ENCODE measurements around a stretch of chr5.

- PRO-cap: unidirectional peak, plus-strand start at chr5:34571252
- RAMPAGE, long total RNA, 4 experiments: no peak in any of the 4 experiments
Observed at GRCh38 chr5:34570490-34571821, 85.2 kb upstream of the RAI14 start.

DNA sequence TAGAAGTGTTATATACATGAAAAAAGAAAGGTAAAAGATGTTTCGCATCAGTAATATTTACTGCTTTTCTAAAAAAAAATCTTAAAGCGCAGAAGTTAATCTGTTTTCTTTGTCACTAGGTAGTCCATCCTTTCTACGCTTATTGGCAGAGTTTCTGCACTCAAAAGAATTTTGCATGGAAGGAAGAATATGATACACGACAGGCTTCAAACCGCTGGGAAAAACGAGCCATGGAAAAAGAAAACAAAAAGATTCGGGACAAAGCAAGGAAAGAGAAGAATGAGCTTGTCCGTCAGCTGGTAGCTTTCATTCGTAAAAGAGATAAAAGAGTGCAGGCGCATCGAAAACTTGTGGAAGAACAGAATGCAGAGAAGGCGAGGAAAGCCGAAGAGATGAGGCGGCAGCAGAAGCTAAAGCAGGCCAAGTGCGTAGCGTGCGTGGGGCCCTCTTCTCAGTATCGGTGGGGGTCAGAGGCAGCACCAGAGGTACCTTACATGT is 7.9 kb downstream of the DNAJC21 start:
- PRO-cap: no peak
- RAMPAGE, long total RNA, 4 experiments: no peak in any of the 4 experiments

GRCh38 chr5:35229188-35230165 is 810 bp downstream of the PRLR start:
- PRO-cap: no peak
- RAMPAGE, long total RNA, 4 experiments: no peak in any of the 4 experiments

DNA sequence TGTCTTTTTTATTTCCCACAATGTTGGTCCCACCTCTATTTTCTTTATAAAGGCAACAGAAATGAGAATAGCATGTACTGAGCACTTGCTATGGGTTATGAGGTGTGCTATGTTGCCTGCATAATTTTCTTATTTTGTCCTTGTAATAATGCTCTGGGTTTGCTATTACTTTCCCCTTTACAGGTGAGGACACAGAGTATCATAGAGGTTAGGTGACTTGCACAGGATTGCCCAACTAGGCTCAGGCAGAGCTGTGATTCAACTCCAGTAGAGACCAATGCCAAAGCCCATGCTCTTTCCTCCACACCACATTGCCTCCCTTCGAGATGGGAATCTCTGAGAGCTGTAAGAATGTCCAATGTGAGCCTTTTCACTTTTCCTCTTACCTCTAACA is 39.5 kb upstream of the IL7R start:
- PRO-cap: bidirectional peak, plus-strand start at position 55 of the sequence, minus-strand start outside the sequence; unidirectional peak, plus-strand start at position 194 of the sequence; unidirectional peak, plus-strand start at position 267 of the sequence
- RAMPAGE, long total RNA, 4 experiments: no peak in any of the 4 experiments

DNA sequence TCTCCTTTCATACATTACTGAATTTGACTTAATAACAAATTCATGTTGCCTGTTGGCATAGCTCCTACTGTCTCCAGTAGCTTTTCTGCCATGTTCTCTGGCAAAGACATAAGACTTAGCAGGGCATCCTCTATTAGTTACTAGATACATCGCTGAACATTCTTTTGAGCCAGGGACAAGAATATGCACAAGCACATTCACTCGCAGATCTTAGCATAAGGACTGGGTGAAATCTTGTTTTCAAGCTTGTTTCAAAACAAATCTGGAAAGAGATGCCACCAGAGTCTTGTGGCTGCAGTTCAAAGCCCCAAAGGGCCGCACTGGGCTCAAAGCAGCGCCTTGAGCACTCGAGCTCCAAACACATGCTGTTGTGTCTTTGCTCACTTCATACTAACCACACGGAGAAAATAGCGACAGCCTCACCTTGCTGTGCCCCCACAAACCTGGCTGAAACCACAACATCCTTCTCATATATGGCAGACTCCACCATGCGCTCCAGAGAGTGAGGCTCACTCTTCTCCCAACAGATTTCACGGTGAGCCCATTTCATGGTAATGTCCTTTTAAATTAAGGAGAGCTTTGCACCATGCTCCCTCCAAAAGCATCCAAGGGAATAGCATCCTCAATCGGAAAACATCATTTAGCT is 34.2 kb upstream of the IL7R start:
- PRO-cap: bidirectional peak, plus-strand start at position 388 of the sequence, minus-strand start at position 392 of the sequence
- RAMPAGE, long total RNA, 4 experiments: no peak in any of the 4 experiments

- PRO-cap: unidirectional peak, minus-strand start at chr5:36156465
- RAMPAGE, long total RNA, 4 experiments: no peak in any of the 4 experiments
Observed at GRCh38 chr5:36155961-36156772, 4.3 kb downstream of the SKP2 start.

DNA sequence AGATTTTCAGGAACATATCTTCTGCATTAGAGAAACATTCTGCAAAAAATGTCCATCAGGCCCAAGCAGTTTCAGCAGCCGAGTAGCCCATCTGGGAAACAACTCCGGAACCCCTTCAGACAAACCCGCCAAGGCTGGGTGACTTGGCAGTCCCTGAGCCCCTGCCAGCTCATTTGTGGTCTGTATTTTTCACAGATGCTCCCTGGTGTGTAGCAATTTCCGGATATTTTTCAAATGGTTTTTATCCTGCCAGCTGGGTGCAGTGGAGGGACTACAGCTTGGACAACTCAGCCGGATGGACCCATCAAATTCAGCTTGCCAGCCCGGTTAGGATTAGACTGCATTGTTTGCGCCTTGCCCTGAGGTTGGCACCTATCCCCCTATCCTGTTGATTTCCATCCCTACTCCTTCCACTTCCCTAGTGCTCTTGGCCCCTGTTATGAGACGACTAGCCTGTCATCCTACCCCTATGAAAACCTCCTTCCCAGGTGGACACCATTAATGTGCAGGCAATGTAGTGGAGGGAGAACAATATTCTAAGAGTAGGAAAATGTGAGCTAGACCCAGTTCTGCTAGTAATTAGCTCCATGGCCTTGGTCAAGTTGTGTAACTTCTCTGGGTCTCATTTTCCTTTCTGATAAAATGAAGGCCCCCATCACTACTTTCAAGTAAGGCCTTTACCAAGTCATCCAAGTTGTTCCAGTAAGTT is 102.4 kb upstream of the RANBP3L start:
- PRO-cap: no peak
- RAMPAGE, long total RNA, 4 experiments: no peak in any of the 4 experiments

- PRO-cap: no peak
- RAMPAGE, long total RNA, 4 experiments: no peak in any of the 4 experiments
Observed at GRCh38 chr5:36522193-36522968, 84.0 kb upstream of the SLC1A3 start.

DNA sequence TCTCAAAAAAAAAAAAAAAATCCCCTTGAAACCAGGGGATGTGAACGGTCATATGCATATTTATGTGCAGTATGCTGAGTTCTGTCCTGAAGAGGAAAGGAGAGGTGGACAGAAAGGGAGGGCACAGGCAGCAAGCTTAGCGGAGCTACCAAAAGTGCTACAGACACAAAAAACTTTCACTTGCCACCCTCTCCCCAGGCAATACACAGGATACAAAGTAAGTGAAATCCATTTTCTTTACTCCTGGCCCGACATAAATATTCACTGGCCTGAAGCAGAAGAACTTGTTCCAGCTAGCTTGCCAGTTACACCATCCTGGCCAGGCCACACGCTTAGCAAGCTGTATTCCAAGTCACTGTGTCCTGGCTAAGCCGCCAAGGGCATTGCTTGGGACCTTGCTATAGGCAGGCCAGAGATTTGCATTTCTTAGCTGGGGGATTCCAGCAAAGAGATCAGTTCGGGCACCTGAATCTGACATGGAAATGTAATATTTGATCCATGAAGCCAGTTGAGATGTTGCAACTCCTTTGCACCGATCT is 71.1 kb upstream of the SLC1A3 start:
- PRO-cap: no peak
- RAMPAGE, long total RNA, 4 experiments: no peak in any of the 4 experiments

DNA sequence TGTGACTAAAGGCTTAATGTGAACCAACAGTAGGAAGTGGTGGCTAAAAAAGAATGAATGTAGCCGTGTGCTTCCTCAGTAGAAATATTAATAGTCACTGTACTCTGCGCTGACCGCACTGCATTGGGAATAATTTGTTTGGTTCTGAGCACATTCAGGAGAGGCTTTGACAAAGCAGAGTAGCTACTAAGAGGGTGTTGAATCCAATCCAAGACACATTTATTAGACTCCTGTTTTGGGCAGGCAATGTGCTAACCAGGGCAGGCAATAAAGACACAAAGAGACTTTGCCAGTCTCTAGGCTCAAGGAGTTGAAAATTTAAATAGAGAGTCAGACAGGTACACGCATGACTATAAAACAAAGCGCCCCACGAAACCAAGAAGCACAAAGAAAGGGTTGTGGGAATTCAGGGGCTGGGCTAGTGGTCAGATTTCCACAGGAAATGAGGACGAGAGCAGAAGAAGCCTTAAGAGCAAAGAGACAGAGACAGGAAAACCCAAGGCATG is 51.4 kb downstream of the SLC1A3 start:
- PRO-cap: bidirectional peak, plus-strand start at position 87 of the sequence, minus-strand start outside the sequence
- RAMPAGE, long total RNA, 4 experiments: no peak in any of the 4 experiments

DNA sequence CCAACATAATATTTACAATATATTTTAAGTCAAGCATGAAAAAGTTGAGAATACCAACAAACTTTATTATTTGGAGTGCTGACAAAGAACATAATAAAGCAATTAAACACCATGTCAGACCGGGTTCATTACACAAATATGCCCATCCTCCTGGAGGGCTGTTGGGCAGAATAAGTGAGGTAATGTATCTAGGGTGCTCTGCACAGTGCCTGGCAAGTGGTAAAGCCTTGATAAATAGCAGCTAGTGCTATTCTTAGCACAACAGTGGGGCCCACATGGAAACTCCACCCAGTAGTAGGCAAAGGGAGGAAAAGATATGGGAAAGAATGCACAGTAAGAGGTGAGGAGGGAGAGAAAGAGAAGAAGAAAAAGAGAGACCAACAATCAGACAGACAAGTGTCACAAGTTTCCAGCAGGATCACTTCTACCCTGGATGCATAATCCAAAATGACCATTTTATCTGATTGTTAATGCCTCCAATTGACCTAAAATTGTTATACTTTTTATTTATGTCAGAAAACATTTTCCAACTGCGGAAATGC is 97.8 kb downstream of the SLC1A3 start:
- PRO-cap: no peak
- RAMPAGE, long total RNA, 4 experiments: no peak in any of the 4 experiments

- PRO-cap: no peak
- RAMPAGE, long total RNA, 4 experiments: no peak in any of the 4 experiments
Observed at GRCh38 chr5:36739525-36740488, 133.4 kb downstream of the SLC1A3 start.

DNA sequence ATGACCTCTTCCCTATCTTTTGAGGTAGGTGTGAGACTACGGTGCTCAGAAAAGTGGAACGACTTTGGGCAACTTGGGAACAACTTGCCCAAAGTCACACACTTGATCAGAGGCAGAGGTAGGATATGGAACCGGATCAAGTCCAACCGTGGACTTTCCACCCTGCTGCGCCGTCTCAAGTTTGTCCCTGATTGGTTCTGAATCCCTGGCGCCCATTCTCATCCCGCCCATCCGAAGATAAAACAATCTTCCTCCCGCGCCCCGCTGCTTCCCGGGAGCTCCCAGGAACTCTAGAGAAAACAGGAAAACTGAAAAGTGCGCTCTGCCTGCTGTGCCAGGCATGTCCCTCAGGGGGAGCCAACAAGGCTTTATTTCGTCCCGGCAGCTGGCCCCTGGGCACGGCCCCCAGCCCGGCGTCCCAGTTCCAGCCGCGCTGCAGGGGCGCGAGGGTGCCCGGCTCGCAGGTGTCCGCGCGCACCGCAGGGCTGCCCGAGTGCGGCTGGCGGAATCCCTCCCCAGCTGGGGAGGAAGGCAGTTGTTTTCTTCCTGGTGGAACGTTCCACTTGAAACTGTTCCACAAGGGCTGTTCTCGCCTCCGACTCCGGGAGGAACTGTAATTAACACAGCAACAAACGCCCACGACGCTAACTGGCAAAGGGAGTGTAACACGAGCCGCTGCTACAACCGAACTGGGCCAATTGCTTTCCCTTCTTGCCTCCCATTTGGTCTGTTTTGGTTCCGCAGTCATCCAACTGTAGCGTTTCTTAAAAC is 132.0 kb upstream of the NIPBL start:
- PRO-cap: bidirectional peak, plus-strand start at position 267 of the sequence, minus-strand start at position 189 of the sequence; bidirectional peak, plus-strand start at position 431 of the sequence, minus-strand start at position 289 of the sequence
- RAMPAGE, long total RNA, 4 experiments: no peak in any of the 4 experiments

DNA sequence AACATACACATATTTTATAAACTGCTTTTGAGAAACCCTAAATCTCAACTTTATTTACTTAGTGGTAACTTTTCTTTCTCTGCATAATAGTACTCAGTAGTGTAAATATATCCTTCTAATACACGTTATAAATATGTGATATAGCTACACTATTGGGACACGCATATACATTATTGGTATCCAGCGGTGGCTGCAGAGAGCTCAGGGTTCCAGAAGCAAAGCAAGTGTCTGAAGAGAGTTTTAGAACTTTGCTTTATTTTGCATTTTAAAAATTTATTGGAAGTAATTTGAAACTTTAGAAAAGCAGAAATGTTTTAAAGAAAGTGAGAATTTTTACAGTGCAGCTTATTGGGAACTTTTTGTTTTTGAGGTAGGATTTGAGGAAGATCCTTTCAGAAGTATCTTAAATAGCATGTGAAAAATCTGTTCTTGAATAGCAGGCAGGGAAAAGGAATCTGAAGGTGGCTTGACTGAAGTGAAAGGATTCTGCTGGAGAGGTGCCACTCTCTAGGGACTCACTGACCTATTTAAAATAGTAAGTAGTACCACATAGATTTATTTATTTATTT is 68.9 kb downstream of the NIPBL start:
- PRO-cap: no peak
- RAMPAGE, long total RNA, 4 experiments: start-site peak on the plus strand in 1 of 4 experiments, centred at position 181 of the sequence, 5 reads per replicate

DNA sequence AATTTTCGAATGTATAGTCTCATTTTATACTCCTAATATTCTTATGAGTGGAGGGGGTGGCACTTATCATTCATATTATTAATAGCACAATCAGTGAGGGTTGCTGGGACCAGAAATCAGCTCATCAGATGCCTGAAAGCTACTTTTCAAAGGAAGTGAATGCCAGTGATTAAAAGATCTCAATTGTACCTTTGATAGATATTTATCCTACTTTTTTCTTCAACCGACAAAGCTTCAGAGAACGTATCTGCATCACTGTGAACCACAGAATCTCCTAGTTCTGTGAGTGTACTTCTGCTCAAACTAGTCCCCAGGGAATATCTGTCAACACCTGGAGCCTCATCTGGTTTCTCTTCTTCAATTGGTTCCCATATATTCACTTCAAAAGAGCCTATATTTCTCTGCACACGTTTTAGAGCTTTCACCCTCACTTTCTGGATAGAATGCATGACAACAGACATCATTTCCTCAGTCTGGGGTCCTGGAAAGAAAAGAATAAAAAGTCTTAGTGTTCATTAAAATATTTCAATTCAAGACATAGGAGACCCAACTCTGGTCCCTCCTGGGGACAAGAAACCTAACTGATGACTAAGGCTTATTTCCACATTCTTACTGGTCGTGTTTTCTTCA is 64.5 kb downstream of the CPLANE1 start:
- PRO-cap: no peak
- RAMPAGE, long total RNA, 4 experiments: no peak in any of the 4 experiments

DNA sequence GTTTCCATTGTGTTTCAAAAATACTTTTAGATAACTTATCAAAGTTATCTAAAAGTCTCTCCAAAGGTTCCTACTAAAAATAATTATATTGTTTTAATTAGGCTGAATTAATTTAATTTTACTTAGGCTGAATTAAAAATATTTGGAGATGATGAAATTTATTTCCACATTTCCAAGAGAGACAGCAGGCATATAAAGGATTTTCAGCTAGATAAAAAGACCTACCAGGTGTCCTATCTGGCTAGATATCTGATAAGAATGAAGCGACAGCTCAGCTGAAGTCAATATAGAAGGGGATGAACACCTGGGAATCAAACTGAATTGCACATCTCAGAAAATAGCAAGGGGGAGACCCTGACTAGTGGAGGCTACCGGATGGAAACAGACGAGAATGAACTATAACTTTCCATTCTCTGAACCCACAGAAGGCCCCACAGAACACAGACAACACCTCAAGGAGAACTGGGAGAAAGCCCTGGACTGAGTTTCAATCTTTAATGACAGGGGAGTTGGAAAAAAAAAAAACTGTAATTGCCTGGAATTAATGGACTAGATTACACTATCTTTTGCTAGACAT is 51.2 kb downstream of the CPLANE1 start:
- PRO-cap: no peak
- RAMPAGE, long total RNA, 4 experiments: no peak in any of the 4 experiments

DNA sequence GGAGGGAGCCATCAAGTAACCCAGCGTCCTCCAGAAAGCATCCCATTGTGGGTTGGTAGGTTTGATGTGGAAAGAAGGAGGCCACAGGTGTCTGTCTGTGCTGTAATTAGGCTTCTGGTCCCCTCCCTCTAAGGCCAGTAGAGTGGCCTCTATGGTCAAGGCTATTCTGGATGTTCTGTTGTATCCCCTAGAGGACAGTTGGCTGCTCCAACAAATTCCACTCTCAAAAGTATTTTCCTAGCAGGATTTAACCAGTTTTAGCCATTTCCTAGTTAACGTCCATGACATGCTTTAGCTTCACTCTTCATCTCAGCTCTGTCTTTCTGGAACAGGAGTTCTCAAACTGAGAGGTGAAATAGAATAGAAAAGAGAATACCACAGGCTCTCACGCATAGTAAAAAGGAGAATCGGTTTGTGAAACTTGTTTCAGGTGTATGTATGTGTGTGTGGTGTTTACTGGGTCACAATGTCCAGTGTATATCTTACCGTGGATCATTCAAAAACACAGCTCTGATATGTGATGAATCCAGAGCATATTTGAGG is 106.6 kb downstream of the EGFLAM start:
- PRO-cap: no peak
- RAMPAGE, long total RNA, 4 experiments: no peak in any of the 4 experiments

DNA sequence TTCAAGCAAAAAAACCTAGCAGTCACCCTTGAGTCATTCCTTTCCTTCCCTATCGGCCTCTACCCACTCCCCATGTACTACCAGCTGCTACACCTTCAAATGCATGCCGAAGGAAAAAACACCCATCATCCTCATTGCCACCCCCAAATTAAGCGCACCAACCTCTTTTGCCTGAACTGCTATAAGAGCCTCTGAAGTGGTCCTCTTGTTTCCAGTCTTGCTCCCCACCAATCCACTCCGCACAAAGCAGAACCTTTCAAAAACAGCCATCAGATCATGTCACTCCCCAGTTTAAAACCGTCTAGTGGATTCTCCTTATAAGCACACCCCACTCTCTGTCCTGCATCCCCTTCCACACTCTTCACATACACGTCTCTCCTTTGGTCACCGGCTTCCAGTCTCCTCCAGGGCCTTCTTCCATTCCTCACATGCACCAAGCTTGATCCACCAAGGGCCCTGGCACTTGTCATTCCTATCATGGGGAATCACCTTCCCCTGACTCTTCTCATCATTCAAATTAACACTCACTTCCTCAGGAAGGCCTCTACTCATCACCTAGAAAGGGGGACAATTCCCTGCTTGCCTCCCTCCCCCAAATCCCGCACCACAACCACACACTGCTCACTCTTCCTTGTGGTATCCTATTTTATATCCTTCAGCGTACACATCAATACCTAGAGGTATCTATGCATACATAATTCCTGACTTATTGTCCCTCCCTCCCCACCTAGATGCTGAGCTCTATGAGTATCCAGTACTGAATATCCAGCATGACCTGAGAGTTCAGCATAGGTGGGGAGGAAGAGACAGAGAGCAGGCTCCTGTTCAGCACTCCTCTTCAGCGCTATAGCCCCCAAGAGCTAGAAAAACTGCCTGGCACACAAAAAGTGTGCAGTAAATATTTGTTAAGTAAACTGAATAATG is 12.2 kb downstream of the LIFR start:
- PRO-cap: no peak
- RAMPAGE, long total RNA, 4 experiments: no peak in any of the 4 experiments

GRCh38 chr5:38548329-38548861 is 8.1 kb downstream of the LIFR start:
- PRO-cap: no peak
- RAMPAGE, long total RNA, 4 experiments: no peak in any of the 4 experiments

- PRO-cap: no peak
- RAMPAGE, long total RNA, 4 experiments: no peak in any of the 4 experiments
Observed at GRCh38 chr5:38831976-38832440, 13.8 kb upstream of the OSMR start.

All from esophagus squamous epithelium (tissue), 4 donors.